Ileum (tissue), 1 donor: ENCODE measurements around a stretch of chr9.

- PRO-cap: no peak
Observed at GRCh38 chr9:88646528-88646885, 111.5 kb downstream of the NXNL2 start.

DNA sequence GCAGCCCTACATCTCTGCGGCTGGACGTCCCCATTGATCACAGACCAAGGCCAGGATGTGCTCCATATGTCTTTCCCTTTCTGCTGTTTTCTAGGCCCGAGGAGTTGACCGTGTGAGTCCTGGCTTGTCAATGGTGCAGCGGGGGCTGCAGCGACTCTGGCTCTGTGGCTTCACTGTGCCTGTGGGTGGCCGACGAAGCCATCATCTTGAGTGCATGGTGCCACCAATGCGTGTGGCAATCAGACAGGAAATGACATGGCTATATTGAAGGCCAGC lies 67.8 kb upstream of the S1PR3 start:
- PRO-cap: no peak

DNA sequence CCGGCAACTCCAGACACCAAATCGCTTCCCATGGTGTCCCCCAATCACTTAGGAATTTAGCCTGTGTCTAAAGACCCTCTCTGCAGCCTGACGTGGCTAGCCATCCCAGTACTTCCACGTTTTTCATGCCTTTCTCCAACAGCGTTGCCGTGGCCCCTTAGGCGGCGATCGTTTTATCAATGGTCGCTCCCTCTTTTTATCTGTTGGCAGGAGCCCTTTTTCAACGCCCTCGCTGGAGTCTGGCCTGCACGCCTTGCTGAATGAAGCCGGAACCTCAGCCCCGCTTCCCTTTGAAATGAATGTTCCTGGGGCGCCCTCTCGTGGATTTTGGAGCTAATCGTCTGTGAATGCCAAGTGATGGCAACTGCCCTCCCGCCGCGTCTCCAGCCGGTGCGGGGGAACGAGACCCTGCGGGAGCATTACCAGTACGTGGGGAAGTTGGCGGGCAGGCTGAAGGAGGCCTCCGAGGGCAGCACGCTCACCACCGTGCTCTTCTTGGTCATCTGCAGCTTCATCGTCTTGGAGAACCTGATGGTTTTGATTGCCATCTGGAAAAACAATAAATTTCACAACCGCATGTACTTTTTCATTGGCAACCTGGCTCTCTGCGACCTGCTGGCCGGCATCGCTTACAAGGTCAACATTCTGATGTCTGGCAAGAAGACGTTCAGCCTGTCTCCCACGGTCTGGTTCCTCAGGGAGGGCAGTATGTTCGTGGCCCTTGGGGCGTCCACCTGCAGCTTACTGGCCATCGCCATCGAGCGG lies 9.8 kb downstream of the S1PR3 start:
- PRO-cap: no peak

GRCh38 chr9:89007864-89008274 lies 16.6 kb downstream of the S1PR3 start:
- PRO-cap: no peak

GRCh38 chr9:89154341-89155103 lies 24.1 kb downstream of the SHC3 start:
- PRO-cap: no peak

DNA sequence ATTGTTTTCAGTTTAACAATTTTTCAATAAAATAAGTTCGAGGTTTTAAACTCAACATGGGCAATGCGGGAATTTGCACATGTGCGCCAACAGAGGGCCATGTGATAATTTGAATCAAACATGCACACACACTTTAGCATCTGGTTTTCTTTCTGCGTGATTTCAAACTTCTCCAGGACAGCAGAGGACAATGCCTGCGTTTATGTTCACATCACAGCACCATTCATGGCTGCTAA lies 2.9 kb downstream of the SHC3 start:
- PRO-cap: no peak

DNA sequence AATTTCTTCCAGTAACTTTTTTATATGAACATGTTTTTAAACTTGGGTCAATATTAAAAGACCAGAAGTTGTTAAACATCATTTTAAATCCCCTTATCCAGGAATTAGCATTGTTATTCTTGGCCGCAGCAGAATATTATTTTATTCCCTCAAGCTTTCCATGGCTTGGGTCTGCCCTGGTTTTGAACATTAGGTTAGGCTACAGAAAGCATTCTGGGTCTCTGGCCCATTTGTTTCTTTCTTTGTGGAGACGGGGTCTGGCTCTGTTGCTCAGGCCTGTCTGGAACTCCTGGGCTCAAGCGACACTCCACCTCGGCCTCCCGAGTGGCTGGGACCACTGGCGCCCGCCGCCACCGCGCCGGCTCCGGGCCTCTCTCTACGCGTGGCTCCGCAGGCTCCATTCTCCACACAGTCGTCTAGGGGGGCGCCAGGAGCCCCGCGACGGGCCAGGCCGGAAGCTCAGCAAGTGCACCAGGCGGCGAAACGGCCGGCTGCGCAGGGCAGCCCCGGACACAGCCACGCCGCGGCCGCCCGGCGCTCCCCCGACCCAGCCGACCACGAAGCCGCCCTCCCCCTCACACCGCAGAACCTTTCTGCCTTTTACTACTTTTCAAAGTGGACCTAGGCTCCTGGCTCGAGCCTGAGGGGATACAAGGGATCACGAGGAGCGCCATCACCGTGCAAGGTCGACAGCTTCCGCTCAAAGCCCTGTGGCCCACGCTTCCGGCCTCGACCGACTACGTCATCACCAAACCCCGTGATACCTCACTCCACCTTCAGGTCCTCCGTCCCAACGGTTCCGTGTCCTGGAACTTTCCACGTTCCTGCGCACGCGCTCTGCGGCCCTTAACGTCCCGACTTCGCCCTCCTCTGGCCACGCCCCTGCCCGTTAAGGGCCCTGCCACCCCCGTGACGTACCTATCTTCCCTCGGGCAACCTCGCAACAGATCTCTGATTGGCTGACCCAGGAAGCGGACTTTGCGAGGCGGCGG lies 606 bp upstream of the CKS2 start:
- PRO-cap: bidirectional peak, plus-strand start at position 449 of the sequence, minus-strand start at position 418 of the sequence; unidirectional peak, minus-strand start at position 710 of the sequence; bidirectional peak, plus-strand start outside the sequence, minus-strand start at position 820 of the sequence

GRCh38 chr9:89329200-89329535 lies 10.9 kb downstream of the SECISBP2 start:
- PRO-cap: no peak

GRCh38 chr9:89440490-89441136 lies 57.3 kb downstream of the SEMA4D start:
- PRO-cap: no peak

- PRO-cap: no peak
Observed at GRCh38 chr9:89528351-89529055, 30.6 kb upstream of the SEMA4D start.

GRCh38 chr9:89536095-89536724 lies 38.3 kb upstream of the SEMA4D start:
- PRO-cap: unidirectional peak, plus-strand start at chr9:89536473

DNA sequence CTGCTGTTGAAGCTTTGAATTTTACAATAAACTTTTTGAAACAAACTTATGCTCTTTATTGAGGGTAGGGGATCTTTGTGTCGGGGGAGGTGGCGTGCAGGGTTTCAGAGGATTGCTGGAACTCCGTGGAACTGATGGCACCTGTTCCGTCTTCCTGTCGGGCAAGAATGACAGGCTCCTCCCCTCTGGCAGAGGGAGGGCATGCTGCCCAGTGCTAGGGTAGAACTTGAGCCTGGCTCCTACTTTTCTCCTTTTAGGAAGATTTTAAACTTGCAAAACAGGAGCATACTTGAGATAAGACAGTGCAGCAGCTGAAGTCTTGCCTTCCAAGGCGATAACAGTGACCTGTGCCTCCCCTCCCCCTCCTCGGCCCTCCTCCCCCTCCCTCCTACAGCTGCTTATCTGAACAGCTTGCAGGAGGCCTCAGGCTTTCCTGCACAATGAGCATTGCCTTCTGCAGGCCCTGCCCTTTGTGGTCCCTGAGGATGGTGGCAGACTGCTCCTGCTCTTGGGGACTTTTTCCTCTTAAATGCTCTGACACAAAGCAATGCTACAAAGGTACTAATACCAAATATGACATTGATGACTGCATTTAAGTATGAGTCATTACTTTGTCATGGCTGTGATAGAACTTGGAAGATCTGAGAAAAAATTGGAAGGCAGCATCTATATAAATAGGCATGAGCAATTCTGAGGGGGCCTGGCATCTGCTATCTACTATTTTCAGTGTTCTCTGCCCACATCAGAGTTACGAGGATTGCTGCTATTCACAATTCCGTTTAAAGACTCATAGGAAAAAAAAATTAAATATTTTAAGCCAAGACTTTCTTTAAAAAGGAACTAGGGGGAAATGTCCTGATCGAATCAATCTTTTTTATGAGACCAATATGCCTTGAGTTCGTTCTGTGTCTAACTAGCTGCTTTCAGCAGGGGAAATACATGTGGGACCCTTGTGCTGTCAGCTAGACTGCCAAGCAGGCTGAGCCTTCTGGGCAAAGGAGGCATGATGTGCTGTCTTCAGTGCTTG lies 2.0 kb downstream of the GADD45G start:
- PRO-cap: unidirectional peak, minus-strand start at position 133 of the sequence

- PRO-cap: no peak
Observed at GRCh38 chr9:89617824-89618378, 13.1 kb downstream of the GADD45G start.

DNA sequence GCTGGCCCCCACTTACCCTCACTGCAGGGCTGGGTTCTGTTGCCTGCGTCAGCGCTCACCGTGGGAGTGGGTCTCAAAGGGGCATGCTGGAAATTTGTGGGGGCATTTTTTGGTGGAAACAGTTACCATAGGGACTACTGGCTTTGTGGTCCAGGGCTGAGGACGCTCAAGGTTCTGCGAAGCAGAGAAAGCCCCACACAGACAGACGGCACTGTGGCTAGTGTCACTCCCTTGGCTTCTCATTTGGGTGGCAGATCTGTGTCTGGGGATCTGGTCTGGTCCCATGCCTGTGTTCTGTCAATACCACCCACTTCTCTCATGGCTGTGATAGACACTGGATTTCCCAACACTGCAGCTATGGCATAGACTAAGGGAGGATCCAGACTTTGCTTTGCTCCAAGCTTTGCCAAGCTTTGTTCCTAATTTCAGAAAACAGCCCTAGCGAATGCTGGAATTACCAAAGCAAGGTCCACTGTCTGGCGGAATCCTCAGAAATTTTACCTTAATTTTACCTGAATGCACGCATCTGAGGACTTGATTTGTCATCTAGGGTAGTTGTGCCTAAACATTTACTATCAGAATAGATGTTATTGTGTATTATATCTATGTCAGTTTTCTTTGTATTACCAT lies 62.1 kb downstream of the GADD45G start:
- PRO-cap: no peak

GRCh38 chr9:89685984-89686629 lies 81.3 kb downstream of the GADD45G start:
- PRO-cap: no peak

- PRO-cap: no peak
Observed at GRCh38 chr9:89801763-89802221, 197.0 kb downstream of the GADD45G start.

- PRO-cap: no peak
Observed at GRCh38 chr9:89923759-89924559, 319.1 kb downstream of the GADD45G start.

- PRO-cap: unidirectional peak, plus-strand start at chr9:89969425
Observed at GRCh38 chr9:89969167-89969663, 364.4 kb downstream of the GADD45G start.

- PRO-cap: no peak
Observed at GRCh38 chr9:90002375-90002647, 397.5 kb downstream of the GADD45G start.

DNA sequence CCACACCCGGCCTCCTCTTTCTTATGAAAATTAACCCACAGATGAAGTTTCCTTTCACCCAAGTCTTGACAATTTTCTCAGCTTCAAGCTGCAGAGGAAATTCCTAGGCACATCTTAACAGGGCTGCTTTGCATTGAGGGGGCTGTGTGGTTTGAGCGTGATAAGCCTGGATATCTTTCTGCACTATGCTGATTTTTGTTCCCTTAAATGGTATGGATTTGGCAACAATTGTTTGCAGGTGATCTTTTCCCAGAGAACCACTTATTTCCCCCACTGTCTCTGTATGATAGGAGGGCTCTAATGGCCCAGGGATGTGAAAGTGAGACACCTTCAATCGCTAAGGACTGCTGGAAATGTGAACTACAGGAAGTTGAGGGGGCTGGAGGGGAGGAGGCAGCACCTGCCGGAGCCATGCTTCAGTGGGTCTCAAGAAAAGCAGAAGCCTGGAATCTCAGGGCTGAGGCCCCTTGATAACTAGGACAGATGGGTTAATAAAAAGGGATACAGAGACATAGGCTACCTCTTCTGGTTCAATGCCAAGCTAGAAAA lies 29.3 kb downstream of the SYK start:
- PRO-cap: no peak